Measurements from ENCODE around the genes C20orf204 and MYT1.

- PRO-cap = no peak
These were observed 10.9 kb upstream of the C20orf204 start for GRCh38 chr20:64025069-64025460.

GRCh38 chr20:64035703-64036662 is at the start of gene C20orf204:
C20orf204 (plus strand) TSS chr20:64036182.
- PRO-cap = no peak

DNA sequence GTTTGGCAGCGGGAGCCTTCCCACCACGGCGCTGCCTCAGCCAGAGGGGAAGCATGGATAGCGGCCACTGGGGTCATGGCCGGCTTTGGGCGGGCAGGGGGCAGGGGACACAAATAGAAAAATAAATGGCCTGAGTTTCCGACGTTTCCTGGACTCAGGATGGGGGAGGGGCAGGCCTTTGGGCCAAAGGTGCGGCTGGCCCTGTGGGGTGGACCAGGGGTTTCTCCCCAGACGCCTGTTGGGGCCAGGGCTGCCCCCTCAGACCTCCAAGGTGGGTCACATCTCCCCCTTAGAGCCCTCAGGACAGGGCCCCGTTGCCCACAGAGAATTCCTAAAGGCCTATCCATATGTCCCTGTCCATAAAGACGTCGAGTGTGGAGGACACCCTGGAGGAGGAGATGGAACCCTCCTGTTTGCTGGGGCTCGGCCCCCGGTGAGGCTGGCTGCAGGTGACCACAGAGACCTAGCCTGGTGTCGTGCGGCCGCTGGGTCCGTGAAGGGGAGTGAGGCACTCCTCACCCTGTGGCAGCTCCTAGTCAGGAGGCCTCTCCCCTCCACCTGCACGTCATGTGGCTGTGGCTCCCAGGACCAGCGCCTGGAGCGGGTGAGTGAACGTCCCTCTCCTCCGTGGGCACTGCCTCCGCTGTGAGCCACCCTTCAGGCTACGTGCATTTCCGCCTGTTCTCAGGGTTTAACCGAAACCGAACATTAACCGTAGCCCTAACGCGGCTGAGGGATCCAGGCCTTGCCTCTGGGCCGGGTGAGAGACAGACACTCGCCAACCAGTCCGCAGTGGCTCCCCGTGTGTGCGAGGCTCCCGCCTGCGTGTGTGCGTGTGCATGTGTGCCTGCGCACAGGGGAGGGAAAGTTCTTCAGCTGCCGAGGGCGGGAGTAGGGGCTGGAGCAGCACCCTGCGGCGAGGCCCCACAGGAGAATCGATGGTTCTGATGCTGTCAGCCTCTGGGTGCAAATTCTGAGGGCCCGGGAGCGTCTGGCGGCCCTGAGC is 6.1 kb upstream of the TCEA2 start:
- PRO-cap = no peak

- PRO-cap = no peak
These were observed 3.9 kb downstream of the TCEA2 start for GRCh38 chr20:64066719-64067386.

DNA sequence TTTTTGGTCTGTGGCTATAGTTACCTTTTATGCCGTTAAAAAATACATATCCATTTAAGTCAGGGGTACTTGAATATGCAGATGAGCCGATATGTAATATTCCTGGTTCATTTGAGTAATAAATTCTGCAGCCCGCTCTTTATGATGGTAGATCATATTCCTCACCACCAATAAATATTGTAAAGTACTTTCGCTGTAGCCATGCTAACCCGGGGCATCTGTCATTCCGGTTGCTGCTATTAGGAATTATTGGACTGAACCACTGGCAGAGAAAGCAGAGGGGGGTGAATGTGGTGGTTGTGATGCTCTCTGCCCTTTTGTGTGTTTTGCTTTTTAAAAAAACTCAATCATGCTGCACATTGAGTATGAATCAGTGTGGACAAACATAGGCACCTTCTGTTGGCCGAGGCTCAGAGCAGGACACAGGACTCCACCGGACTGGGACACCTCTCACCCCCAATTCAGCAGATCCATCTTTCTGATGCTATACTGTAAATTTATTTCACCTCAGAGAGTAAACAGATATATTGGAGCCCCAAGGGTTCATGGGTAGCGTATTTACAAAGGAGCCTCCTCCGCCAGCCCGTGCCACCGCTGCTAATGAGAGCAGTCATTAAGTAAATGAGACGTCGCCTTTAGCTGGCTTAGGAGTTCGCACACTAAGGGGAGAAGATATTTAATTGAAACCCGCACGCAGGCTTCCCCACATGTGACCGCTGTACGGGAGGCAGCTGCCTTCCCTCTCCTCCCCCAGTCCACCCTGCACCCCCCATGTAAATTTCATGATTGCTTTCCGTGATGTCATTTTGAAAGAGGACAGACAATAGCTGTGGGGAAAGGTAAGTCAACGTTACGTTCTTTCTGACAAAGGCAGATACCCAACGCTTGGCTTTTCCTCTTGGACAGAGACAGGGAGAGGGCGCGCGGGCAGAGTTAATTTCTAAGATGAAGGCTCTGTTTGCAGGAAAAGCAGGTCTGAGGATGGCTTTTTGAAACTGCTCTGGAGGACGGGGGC is at the start of gene MYT1:
MYT1 (plus strand) TSS at position 552 of the 1,015 bp plus-strand sequence.
- PRO-cap = bidirectional peak, plus-strand start at position 399 of the sequence, minus-strand start at position 216 of the sequence; bidirectional peak, plus-strand start at position 902 of the sequence, minus-strand start at position 715 of the sequence

DNA sequence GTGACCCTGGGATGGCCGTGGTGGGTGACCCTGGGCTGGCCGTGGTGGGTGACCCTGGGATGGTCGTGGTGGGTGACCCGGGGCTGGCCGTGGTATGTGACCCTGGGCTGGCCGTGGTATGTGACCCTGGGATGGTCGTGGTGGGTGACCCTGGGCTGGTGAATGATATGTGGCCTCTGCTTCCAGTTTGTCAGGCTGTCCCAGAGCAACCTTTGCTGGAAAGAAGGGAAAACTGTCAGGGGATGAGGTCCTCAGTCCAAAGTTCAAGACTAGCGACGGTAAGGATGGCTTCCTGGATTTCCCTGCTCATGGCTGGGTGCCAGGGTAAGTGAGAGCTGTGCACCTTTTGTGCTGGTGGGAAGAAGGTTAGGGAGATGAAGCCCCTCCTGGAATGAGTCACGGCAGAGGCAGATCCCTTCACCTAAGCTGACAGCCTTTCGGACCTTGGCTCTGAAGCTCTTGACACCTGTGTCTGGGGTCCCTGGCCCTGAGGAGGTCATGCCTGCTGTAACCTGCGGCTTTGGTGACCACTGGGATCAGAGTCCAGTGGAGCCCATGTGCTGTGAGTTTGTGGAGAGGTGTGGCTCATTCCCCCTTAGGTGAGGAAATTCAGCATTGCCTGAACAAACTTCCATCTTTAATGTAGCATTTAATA is 19.1 kb upstream of the PCMTD2 start:
- PRO-cap = no peak

DNA sequence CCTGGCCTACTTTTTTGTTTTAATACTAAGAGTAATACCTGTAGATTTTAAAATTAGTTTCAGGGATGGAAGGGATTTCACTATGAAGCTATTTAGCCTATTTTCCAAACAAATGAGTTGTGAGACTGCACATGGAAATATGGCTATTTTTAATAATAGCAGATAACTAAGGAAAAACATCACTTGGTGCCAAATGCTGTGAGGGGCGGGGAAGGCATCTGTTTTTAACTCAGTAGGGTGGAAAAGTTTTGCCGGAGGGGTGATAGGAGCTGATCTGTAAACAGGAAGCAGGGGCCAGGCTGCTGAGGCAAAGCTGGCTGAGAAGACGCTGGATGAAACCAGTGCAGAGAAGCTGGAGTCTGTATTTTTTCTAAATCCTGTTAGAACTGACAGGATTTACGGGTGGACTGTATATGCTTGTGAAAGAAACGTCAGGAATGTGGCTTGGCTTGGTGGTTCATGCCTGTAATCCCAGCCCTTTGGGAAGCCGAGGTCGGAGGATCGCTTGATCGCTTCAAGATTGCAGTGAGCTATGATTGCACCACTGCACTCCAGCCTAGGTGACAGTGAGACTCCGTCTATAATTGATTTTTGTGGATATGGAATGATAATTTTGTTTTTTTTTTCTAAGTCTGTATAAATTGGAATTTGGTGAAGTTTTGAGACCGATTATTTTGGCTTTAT is 5.6 kb downstream of the PCMTD2 start:
- PRO-cap = no peak

DNA sequence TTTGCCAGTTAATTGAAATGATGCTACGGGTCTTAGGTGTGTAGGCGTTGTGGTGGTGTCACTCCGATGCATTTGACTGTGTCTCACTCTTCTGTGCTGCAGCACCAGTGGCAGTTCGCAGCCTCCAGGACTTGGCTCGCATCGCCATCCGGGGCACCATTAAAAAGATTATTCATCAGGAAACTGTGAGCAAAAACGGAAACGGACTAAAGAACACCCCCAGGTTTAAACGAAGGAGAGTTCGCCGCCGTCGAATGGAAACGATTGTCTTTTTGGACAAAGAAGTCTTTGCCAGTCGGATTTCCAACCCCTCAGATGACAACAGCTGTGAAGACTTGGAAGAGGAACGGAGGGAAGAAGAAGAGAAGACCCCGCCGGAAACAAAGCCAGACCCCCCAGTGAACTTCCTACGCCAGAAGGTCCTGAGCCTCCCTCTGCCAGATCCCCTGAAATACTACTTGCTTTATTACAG is 17.6 kb downstream of the PCMTD2 start:
- PRO-cap = no peak

All from bronchus (tissue), 1 donor.